Camera-type eye (tissue), 1 donor: ENCODE results near the genes ESPN, NOL9, KLHL21 and CAMTA1.

GRCh38 chr1:6247056-6247918 is 3.3 kb downstream of the HES3 start:
- RAMPAGE, long total RNA, result no peak

DNA sequence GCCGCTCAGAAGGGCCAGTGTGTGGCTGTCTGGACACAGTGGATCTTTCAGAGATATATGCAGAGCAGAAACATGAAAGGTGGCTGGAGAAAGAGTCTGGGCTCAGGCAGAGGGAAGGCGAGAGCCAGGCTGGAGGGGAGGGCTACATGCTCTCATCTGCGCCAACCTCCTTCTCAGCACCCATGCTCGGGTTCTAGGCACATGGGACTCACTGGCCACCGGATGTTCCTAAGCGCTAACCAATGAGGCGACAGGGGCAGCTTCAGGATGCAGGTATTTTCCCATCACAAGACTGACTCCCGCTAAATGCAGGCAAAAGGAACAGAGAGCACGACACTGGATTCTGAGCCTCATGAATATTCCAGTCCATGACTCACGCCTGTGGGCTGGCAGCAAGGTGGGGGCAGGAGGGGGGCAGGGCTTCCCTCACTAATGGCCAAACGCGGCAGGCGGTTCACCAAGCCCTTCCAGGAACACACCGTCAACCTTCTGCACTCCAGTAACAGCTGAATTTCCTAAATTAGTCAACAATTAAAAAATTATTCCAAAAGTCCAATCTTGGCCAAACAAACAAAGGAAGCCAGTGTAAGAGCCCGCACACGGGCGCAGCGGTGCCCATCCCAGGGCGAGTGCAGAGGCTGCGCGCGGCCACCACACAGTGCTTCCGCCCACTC is 12.4 kb upstream of the GPR153 start:
- RAMPAGE, long total RNA, result no peak

DNA sequence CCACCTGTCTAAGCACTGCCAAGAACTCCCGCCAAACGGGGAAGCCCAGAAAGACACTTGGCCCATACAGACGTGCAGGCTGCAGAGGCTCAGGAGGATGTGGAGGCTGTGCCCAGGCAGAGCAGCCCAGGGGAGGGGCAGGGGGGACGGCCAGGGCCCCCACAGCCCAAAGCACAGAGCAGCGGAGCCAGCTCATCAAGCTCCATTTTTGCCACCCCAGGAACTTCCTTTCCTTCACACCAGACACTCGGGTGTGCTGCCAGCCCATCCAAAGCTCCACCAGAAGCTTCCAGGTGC is 59.3 kb downstream of the ACOT7 start:
- RAMPAGE, long total RNA, result no peak

GRCh38 chr1:6353676-6354451 is 39.7 kb downstream of the ACOT7 start:
- RAMPAGE, long total RNA, result no peak

- RAMPAGE, long total RNA, result no peak
These were observed 903 bp upstream of the HES2 start for GRCh38 chr1:6420592-6421051.

GRCh38 chr1:6424115-6424855 is at the start of gene ESPN:
Gene ESPN, plus strand, starts transcription at chr1:6424776.
- RAMPAGE, long total RNA, result no peak

- RAMPAGE, long total RNA, result no peak
These were observed 18.0 kb downstream of the TNFRSF25 start for GRCh38 chr1:6447632-6448712.

GRCh38 chr1:6484785-6485211 is 6.7 kb downstream of the PLEKHG5 start:
- RAMPAGE, long total RNA, result no peak

GRCh38 chr1:6490228-6491111 is 997 bp downstream of the PLEKHG5 start:
- RAMPAGE, long total RNA, result no peak

- RAMPAGE, long total RNA, result start-site peak on the minus strand at chr1:6519952-6520087, 9 reads
These were observed 28.7 kb upstream of the PLEKHG5 start for GRCh38 chr1:6519767-6520919.

- RAMPAGE, long total RNA, result no peak
These were observed 9.1 kb downstream of the NOL9 start for GRCh38 chr1:6544708-6546020.

GRCh38 chr1:6554093-6555008 is at the start of gene NOL9:
Gene NOL9, minus strand, starts transcription at chr1:6554513.
- RAMPAGE, long total RNA, result no peak

DNA sequence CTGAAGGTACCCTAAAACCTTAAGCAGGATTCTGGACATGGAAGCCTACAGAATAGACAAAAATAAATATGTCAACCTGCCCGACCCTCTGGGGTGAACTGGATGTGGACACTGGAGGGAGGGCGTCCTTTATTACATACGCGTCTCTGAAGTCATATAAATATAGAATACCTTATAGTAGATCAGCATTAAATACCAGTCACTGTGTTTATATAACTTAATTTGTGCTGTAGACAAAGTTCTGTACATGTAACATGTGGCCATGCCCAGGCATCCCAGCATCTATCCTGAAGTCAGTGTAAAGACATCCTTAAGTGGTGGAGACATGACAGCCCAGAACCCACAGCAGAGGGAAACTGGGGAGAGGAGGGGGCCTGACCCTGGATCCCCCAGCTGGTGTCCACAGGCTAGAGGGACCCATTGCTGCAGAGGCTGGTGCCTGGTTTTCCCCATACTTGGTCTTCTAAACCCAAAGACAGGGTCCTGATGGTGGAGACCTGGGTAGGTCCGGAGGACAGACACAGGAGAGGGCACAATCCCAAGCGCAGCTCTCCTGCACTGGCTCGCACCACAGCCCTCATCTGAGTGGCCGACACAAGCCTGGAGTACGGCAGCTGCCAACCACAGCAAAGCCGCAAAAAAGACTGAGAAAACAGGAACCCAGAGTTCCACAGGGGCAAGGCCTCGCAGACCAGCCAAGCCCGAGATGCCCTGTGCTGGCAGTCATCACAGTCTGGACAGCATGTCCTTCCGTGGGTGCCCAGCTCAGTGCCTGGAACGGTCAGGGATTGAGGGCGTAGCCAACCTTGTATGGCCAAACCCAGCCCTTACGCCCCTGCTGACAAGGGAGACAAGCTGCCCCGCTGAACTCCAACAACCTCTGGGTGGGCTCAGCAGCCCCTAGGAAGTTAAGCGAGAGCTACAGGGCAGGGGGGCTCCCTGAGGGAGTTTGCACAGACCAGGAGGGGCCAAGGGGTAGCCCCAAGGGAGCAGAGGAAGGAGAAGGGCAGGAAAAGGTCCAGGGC is 11.3 kb downstream of the ZBTB48 start:
- RAMPAGE, long total RNA, result no peak

DNA sequence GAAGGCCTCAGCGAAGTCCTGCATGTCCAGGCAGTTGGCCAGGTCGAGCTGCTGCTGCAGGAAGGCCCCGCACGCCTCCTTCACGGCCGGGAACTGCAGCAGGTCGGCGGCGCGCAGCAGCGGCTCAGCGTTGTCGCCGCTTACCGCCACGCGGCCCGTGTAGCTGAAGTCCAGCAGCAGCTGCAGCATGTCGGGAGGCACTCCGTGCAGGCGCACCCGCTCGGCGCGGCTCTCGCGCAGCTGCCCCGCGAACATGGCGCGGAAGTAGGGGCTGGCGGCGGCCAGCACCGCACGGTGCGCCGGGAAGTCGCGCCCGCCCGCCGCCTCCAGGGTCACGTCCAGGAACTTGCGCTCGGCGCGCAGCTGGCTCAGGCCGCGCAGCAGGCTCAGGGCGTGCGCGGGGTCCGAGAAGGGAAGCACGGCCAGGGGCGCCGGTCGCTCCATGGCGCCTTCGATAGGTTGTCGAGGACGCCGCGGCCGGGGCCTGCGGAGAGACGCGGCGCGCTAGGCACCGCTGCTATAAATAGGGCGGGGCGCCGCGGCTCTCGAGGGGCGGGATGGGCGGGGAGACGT is at the start of gene KLHL21:
KLHL21 (minus strand) TSS at position 496 of the 573 bp plus-strand sequence.
- RAMPAGE, long total RNA, result no peak

DNA sequence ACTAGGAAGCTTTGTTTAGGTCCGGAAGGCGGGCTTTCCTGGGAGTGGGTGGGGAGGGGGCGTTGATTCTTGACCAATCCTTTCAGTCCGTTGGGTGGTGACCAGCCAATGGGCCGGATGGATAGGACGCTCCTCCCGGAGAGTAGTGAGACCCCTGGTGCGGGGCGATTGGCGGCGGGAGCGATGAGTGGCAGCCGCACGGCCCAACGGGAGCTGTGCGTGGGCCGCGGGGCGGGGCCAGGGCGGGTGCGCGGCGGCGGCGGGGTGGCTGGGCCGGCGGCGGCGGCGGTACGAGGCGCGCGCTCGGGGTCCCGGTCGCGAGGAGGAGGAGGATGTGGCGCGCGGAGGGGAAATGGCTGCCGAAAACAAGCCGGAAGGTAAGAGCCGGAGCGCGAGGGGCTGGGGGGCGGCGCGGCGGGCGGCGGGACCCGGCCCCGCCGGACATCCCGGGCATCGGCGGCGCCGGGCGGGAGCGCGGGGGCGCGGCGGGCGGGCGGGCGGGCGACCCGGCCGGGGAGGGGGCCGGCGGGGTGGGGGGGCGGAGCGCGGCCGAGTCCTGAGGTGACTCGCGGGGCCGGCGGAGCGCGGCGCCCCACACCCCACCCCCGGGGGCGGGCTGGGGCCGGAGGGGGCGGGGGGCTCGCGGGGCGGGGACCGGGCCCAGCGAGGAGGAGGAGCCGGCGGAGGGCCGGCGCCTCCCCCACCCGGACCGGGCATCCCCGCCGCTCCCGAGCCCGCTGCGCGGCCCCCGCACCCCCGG is at the start of gene CAMTA1:
CAMTA1 (plus strand) TSS at position 256 of the 760 bp plus-strand sequence.
- RAMPAGE, long total RNA, result no peak

GRCh38 chr1:6848852-6849704 is 63.8 kb downstream of the CAMTA1 start:
- RAMPAGE, long total RNA, result no peak

- RAMPAGE, long total RNA, result no peak
These were observed 96.9 kb downstream of the CAMTA1 start for GRCh38 chr1:6882063-6882670.

DNA sequence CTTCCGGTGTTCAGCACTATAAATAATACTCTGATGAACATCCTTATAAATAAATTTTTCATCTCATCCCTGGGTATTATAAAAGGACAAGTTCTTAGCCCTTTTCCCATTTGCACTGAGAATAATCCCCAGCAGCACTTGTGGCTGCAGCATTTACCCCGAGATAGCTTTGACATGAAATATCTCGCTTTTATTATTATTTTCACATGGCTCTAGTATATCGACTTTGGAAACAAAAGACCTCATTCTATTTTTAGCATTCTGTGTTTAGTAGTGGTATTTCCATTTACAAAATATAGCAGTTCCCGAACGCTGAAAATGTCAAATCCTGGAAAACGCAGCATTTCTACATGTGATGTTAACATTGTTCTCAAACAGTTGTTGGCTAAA is 227.8 kb upstream of the VAMP3 start:
- RAMPAGE, long total RNA, result no peak

DNA sequence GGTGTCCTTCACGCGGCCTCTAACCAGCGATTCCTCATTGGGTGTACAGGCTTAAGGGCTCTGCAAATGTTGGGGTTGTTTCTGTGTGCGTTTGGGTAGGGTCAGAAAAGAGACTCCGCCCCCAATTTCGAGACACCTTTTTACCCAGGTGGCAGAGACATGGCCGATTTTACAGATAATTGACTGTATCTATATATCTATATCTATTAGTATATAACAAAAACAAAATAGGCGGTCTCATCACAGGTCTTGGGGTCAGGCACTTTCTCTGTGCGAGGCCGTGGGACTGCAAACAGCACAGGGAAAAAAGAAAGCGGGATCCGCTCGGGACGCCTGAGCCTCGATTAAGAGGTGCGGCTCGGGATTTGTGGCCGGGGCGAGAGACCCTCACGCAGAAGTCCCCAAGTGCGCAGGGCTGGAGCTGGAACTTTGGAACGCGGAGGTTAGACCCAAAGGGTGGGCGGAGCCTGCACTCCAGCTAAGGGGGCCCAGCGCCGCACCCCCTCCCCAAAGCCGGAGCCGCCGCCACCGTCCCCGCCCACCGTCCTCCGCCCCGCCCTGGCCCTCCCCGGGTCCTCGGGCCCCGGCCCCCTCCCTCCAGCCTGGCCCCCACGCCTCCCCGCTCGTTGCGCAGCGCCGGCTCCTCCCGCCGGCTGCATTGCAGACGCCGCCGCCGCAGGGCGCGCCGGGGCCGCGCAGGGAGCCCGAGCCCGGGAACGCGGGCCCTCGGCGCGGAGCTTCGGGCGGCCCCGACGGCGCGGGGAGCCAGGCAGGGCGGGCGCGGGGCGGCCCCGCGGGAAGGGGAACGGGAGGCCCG is 67.4 kb upstream of the VAMP3 start:
- RAMPAGE, long total RNA, result no peak

- RAMPAGE, long total RNA, result no peak
These were observed 1.1 kb upstream of the ERRFI1 start for GRCh38 chr1:8027049-8027831.